ENCODE data around the genes E4F1 and DNASE1L2.

- RRBS, result 80% methylated on average over 1 of the region's 26 CpGs
These were observed 7.0 kb downstream of the TSC2 start for GRCh38 chr16:2054686-2055247.

GRCh38 chr16:2055828-2056528 lies 8.2 kb downstream of the TSC2 start:
- RRBS, result 100% methylated on average over 2 of the region's 21 CpGs

- RRBS, result 94% methylated on average over 2 of the region's 25 CpGs
These were observed 38.2 kb downstream of the TSC2 start for GRCh38 chr16:2085863-2086473.

DNA sequence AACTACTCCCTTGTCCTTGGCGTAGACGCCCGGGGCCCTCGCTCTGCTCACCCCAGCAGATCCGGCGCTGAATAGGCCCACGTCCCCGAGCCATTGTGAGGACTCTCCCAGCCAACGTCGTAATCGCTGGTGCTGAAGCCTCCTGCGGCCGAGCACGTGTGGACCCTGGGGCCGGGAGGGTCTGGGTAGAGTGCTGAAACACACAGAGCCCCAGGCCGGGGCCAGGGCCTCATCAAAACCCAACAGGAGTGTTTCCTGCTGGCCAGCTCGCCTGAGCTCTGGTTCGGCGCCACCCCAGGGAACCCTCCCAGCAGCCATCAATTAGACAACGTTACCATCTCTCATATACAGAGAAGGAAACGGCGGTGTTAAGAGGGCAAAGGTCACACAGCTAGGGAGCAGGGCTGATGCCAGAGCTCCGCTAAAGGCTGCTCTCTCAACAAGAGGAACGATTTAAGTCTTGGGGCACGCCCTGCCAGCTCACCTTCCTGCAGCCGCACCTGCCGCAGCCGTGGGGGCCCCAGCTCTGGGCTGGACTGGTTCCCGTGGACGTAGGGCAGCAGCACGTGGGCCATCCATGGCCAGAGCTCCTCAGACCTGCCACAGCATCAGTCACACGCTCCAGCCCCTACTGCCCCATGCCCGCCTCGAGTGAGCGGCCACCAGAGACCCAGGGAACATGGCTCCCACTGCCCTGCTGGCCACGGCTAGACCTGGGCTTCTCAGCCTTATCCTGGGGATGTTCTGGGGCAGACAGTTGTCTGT lies 43.5 kb downstream of the PKD1 start:
- RRBS, result 97% methylated on average over 3 of the region's 36 CpGs

DNA sequence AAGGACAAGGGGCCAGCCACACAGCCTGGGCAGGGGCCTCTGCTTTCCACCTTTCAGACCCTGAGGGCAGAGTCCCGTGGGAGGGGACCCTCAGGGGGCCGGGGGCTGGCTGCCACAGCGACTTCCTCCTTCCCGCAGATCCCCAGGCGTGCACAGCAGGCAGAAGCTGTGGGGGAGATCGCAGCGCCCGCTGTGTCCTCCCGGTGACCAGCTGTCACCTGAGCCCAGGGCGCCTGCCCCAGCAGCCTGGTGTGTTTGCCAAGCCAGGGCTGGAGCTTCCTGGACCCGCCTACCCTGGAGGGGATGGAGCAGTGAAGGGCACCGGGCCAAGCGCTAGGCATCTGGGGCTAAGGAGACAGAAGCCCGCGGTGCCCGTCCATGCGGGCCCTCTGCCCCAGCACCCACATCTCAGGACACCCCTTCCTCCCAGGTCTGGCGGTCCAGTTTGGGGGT lies 504 bp upstream of the RAB26 start:
- RRBS, result 44% methylated on average over 4 of the region's 18 CpGs

DNA sequence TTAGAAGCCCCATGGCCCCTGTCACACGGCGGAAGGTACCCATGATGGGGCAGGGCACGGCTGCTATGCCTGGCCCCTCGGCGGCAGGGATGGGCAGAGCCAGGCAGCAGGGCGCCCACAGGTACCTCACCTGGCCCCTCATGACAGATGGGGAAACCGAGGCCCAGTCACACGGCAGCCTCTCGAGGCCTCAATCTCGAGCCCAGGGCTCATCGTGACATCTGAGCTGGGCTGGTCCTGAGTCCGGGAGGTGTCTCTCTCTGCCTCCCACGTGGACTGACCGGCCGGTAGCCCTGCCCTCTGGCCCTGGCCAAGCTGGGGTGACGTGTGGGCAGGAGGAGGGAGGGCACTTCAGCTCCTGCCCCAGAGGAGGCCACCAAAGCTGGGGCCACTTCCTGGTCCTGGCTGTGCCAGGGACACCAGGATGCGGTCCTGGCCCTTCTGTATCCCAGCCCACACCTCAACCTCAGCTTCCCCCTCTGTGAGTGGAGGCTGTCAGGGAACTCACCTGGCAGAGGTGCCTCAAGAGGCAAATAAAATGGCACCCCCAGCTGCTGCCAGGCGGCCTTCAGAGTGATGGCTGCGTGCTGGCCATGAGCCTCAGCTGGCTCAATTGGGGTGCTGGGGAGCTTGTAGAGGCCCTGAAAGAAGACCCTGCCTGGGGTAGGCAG lies 11.7 kb downstream of the TRAF7 start:
- RRBS, result no CpG with 5 or more reads among the region's 19 CpGs

GRCh38 chr16:2213096-2213632 lies 1.5 kb downstream of the PGP start:
- RRBS, result no CpG with 5 or more reads among the region's 10 CpGs

DNA sequence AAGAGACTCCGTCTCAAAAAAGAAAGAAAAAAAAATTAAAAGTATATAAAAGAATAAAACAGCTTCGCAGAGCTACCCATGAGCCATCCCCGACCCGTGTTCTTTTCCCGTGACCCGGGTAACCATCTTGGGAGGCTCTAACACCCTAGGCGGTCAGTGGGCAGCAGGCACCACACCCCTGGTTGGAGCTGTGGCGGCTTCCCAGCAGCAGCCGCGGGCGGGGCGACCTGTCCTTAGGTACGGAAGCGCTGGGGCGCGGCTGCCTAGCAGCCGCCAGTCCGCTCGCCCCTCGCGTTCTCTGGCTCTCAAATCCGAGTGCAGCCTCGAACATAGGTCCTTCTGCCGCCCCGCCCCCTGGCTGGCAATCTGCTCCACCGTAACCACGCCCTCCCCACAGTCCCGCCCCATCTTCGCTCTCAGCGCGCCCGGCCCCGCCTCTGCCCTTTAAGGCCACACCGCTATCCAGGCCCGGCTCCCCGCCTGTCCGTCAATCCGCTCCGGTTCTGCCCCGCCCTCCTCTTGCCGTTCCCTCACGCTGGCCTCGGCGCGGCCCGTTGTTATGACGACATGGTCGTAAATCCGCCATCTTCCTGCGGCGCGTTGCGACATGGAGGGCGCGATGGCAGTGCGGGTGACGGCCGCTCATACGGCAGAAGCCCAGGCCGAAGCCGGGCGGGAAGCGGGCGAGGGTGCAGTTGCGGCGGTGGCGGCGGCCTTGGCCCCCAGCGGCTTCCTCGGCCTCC lies at the start of gene E4F1:
E4F1 (plus strand) TSS at position 585 of the 743 bp plus-strand sequence.
- RRBS, result under 1% methylated on average over 12 of the region's 70 CpGs

GRCh38 chr16:2235813-2236317 lies 379 bp upstream of the DNASE1L2 start:
- RRBS, result 88% methylated on average over 4 of the region's 16 CpGs

- RRBS, result 89% methylated on average over 16 of the region's 92 CpGs
These were observed at the start of gene DNASE1L2 for GRCh38 chr16:2236326-2237356. Gene DNASE1L2, plus strand, starts transcription at chr16:2236444.

GRCh38 chr16:2238167-2238450 lies 1.9 kb downstream of the DNASE1L2 start:
- RRBS, result no CpG with 5 or more reads among the region's 6 CpGs

DNA sequence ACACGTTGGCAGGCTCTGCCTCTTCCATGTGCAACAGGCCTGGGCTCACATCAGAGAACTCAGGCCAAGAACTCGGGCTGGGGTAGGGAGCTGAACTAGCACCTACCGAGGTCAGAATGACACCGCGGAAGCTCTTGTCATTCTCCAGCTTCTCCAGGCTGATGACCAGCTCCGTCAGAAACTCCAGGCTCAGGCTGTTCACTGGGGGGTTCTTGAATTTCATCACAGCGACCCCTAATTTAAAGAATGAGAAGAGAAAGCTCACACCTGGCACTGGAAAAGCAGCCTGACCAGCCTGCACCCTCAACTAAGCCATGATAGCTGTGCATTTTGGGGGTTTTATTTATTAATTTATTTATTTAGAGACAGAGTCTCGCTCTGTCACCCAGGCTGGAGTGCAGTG lies 4.6 kb downstream of the ECI1 start:
- RRBS, result no CpG with 5 or more reads among the region's 8 CpGs

- RRBS, result no CpG with 5 or more reads among the region's 18 CpGs
These were observed 4.7 kb downstream of the RNPS1 start for GRCh38 chr16:2263026-2263868.

- RRBS, result no CpG with 5 or more reads among the region's 13 CpGs
These were observed 12.1 kb upstream of the TEDC2 start for GRCh38 chr16:2447795-2448272.

GRCh38 chr16:2456401-2457416 lies 3.2 kb upstream of the TEDC2 start:
- RRBS, result no CpG with 5 or more reads among the region's 31 CpGs

DNA sequence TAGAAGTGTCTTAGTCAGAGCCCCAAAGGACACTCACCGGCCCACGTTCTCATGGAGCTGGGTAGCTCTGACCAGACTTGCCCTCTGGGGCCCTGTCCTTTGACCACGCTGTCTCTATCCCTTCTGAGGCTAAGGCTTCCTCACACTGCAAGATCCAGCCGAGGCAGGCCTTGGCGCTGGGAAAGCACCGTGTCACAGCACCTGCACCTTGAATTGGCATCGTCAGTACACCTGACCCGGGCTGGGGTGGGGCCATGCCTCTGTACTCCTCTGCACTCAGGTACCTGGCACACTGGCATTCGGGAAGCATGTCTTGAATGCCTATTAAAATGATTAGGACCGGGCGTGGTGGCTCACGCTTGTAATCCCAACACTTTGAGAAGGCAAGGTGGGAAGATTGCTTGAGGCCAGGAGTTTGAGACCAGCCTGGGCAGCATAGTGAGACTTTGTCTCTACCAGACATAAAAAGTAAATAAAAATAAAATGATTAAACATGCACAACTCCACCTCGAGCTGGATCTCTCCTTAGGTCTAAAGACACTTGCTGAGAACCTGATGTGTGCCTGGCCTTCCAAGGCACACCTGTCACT lies 6.1 kb downstream of the TBC1D24 start:
- RRBS, result no CpG with 5 or more reads among the region's 13 CpGs

GRCh38 chr16:2501229-2501902 lies 12.4 kb upstream of the ATP6V0C start:
- RRBS, result no CpG with 5 or more reads among the region's 15 CpGs

DNA sequence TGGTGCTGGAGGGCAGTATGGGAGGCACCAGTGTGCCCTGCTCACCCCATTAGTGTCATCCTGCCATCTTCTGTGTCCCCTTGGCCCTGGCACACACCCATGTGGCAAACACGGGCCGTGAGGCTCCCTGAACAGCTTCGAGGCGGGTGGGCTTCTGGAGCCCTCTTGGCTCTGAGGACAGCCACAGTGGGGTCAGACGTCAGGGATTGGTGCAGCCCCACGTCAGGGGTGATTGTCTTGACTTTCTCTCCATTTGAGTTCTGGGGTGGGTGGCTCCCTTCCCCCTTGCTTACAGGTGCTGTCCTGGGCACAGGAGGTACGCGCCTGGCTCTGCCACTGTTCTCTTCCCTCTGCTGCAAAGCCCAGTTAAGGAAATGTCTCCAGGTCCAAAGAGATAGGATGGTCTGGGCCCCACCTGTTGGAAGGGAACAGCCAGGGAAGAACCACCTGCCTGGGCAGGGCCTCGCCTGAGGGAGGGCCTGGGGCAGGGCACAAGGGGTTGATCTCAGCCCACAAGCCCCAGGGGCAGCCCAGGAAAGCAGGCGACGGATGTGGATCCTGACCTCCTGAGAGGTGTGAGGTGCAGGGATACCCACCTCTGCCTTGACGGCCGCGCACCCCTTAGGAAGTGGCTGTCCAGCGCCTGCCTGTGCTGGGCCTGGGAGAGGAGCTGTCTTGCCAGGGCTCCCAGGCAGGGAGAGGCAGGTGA lies 765 bp downstream of the CEMP1 start:
- RRBS, result no CpG with 5 or more reads among the region's 15 CpGs

GRCh38 chr16:2668171-2668445 lies 14.2 kb upstream of the KCTD5 start:
- RRBS, result no CpG with 5 or more reads among the region's 6 CpGs

GRCh38 chr16:2753557-2753959 lies 1.1 kb downstream of the SRRM2 start:
- RRBS, result no CpG with 5 or more reads among the region's 14 CpGs